Subcutaneous preadipocyte (primary cell): ENCODE data around the gene FYTTD1.

GRCh38 chr3:197664457-197665203 is 72.1 kb downstream of the RUBCN start:
- CAGE, long polyA plus RNA, result no peak

GRCh38 chr3:197749598-197750549 is at the start of gene FYTTD1:
FYTTD1 (plus strand) TSS chr3:197749883.
- CAGE, long polyA plus RNA, result no peak

- CAGE, long polyA plus RNA, result no peak
Observed at GRCh38 chr3:197854784-197855508, 63.9 kb downstream of the LRCH3 start.

DNA sequence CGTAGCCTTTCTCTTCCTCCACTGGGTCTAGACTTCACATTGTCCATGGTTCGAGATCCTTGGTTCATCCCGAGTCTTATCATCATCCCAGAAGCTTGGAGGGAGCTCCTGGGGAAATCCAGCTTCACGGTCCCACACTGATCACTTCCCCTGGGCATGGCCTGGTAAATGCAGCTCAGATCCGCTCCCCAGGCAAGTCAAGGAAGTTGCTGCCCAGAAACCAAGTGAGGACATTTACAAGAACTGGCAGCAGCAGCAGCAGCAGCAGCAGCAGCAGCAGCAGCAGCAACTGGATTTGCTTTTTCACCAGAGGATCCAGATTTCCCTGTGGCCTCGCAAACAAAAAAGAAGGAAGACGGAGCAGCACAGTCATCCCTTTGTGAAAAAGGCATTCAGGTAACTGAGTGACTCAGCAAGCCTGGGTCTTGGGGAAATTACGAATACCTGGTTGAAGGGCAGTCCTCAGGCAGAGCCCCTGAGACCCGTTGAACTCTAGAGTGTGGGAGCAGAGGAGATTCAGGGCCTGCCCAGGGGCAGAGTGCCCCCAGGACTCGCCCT is 193.1 kb downstream of the LMLN start:
- CAGE, long polyA plus RNA, result no peak